Vein endothelial cell (primary cell): ENCODE measurements around a stretch of chr1.

- CAGE, long polyA plus RNA = no peak
Measured at GRCh38 chr1:179153929-179154779, 72.3 kb downstream of the TOR3A start.

DNA sequence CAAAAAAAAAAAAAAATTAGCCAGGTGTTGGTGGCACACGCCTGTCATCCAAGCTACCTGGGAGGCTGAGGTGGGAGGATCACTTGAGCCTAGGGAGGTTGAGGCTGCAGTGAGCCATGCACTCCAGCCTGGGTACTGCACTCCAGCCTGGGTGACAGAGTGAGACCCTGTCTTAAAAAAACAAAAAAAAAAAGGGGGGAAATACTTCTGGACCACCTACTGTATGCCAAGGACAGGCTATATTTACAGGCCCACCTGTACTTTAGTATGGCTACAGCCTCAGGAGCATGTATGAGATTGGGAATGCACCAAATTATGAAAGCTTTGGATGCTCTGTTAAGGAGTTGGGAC is 49.6 kb downstream of the ABL2 start:
- CAGE, long polyA plus RNA = no peak

- CAGE, long polyA plus RNA = no peak
Measured at GRCh38 chr1:179190756-179191435, 38.6 kb downstream of the ABL2 start.

DNA sequence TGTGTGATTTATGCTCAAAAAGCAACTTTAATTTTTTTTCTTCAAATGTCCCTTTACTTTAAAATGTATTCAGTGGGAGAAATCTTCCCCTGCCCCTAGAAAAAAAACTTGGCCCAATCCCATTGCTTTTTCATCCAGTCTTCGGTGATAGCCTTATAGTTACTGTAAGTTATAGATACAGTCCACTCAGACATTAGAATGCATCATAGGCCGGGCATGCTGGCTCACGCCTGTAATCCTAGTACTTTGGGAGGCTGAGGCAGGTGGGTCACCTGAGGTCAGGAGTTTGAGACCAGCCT is 61.9 kb downstream of the FAM163A start:
- CAGE, long polyA plus RNA = no peak

- CAGE, long polyA plus RNA = no peak
Measured at GRCh38 chr1:179883623-179884424, 1.7 kb downstream of the TOR1AIP1 start.

DNA sequence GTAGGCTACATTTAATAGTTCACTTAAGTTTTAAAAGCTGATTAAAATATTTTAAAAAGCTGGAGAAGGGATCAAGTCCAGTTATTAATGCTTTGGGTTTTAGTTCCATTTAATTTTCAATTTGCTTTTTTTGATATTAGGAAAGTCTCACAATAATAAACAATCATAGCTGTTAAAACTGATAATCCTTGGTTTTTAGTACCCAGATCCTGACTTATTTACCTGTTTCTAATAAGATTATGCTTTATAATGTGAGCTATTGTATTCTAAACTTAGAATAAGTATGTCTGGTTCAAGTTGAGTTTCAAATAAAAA is 3.3 kb downstream of the TOR1AIP1 start:
- CAGE, long polyA plus RNA = no peak

- CAGE, long polyA plus RNA = no peak
Measured at GRCh38 chr1:179951799-179952184, 2.8 kb upstream of the CEP350 start.

DNA sequence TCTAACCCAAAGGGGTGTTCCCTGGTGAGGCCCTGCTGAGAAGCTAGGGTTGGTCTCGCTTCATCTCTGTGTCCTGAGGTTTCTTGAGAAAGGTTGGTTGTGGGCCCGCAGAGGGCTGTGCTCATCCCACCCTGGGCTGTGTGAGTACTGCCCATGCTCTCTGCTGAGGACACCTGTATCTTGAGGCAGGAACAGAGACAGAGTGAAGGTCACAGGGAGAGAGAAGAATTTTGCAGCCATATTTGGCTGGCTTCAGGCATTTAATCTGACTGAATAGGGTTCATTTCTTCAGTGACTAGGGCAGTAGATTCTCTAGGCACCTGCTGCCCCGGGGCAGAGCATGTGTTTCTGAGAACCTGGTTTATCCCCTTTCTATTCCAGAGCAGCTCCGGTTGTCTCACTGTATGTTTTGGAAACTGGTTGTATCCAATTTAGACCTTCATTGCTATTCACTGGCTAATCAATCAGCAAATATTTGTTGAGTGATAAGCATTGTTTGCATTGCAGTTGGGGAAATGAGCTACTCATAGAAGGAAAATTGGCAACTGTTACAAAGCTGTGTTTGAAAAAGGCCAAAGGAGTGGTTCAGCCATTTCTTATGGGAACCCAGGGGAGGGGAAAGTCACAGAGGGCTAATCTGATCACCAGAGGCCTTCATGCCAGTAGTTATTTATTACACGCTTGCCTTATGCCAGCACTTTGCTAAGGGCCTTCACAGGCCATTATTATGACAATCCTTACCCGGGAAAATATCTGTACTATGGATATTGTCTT is 2.8 kb downstream of the QSOX1 start:
- CAGE, long polyA plus RNA = no peak

- CAGE, long polyA plus RNA = no peak
Measured at GRCh38 chr1:180177437-180177887, 22.8 kb downstream of the QSOX1 start.

- CAGE, long polyA plus RNA = no peak
Measured at GRCh38 chr1:180192531-180192946, 37.5 kb upstream of the LHX4 start.

GRCh38 chr1:180194036-180194431 is 36.0 kb upstream of the LHX4 start:
- CAGE, long polyA plus RNA = no peak

DNA sequence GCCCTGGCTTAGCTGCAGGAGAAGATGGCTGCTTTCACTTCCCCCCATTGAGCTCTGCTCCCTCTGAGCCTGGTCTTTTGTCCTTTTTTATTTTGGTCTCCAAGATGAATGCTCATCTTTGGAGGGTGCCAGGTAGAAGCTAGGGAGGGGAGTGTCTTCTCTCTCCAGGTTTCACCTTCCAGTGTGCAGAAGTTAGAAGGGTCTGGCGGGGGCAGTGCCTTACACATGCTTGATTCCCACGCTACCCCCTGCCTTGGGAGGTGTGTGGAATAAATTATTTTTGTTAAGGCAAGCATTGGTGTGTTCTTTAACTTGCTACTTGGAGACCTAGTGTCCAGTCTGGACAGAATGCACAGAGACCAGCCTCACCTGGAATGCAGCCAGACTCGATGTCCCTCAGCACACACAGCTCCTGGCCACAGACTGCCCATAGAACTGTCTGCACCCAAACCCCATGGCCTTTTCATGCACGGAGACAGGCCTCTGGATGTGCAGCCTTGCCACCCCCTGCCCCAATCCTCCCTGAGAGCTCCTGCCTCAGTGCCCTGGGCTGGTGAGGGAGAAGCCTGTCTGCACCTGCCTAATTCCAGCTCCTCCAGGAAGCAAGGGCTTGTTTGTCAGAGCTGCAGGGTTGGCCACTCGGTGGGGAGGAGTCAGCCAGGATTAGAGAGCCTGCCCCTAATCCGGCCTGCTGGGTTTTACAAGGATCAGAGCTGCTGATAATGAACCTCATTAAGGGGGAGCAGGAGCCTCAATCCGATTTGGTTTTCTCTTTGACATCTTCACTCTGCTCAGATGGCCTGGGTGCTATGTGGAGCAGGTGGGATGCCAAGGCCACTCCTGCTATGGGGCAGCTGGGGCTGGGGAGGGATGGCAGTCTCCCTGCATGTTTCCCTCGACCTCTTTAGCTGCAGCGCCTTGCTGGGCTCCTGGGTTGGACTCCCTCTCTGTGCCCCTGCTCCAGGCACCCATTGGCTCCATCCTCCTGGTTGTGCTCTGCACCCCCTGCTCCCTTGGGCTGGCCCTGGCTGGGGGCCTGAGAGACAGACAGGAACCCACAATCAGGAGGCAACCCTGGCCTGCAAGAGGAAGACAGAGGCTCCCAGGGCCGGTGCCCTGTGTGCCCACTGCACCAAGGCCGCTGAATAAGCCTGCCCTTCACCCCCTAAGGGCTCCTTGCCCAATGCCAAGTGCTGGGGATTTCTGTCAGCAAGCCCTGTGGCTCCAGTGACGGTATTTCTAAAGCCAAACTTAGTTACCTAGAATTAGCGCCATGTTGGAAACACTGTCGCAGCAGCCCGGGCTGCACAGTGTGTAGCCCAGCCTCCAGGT is 31.9 kb upstream of the LHX4 start:
- CAGE, long polyA plus RNA = no peak

DNA sequence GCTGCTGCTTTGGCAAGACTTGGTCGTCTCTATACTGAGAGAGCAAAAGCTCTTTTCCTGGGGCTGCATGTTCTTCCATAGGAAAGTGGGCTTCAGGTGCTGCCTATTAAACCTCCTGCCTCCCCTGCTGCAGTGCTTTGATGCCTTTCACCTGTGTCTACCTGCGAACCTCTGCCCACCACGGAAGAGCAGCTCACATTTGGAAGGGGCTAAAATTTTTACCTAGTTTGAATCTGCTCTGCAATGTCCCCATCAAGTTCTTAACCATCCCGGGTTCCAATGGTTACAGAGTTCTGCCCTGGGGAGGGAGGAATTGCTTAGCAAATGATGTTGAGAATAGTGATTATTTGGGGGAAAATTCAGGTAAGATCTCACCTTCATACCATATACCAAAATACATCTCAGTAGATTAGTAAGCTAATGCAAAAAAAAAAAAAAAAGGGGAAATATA is 27.8 kb upstream of the LHX4 start:
- CAGE, long polyA plus RNA = no peak

DNA sequence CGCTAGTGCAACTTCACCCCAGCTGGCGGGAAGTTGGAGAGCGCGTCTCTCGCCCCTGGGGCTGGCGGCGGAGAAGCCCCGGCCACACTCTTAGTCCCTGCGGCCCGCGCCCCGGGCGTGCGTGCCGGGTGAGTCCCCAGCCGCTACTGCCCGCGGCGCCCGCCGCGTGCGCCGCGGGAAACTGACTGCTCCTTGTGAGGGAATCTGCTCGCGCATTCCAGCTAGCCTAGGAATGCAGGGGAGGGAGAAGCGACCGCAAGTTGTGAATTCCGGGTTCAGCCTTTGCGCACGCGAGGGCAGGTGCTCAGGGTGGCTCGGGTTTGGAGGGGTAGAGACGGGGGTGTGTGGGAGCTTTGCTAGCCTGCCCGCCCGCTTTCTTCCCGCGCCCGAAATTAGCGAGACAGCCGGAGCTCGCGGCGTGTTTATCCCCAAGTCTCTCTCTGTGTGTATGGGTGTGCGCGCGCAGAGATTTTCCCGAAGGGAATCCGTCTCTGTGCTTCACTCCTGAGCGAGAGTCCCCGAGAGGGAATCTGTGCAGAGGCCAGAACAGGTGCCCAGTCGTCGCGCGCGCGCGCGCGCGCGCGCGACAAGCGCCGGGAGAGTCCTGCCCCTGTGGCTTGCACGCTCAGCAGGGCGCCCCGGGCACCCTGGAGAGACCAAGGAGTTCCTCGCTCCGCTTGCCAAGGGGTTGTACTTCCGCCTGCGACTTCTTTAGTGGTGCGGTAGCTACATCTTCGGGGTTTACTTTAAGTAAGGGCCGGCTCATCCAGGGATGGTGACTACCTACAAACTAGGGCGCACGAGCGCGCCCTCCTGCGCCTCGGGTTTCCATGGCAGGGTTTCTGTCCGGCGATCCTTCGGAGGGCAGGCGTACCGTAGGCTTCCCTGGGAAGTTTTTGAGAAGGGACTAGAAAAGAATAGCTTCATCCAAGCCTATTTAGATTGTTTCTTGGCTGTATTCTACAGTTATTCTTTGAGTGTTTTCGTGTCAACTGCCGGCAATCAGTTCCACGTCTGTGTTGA is 1.2 kb downstream of the LHX4 start:
- CAGE, long polyA plus RNA = no peak

GRCh38 chr1:180547022-180547329 is 44.6 kb upstream of the ACBD6 start:
- CAGE, long polyA plus RNA = no peak

DNA sequence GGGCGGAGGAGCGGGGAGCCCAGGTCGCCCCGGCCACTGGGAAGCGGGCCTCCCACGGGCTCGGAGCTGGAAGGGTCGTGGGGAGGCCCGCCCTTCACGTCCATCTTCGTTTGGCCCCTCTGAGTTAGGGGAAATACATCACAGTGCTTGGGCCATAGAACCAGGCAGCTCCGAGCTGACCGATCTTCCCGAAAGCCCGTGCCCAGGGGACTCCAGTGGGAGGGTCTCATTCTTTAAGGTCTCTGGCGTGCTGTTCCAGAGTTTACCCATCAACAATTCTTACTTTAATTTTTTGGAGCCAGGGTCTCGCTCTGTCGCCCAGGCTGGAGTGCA is 617 bp downstream of the KIAA1614 start:
- CAGE, long polyA plus RNA = no peak

DNA sequence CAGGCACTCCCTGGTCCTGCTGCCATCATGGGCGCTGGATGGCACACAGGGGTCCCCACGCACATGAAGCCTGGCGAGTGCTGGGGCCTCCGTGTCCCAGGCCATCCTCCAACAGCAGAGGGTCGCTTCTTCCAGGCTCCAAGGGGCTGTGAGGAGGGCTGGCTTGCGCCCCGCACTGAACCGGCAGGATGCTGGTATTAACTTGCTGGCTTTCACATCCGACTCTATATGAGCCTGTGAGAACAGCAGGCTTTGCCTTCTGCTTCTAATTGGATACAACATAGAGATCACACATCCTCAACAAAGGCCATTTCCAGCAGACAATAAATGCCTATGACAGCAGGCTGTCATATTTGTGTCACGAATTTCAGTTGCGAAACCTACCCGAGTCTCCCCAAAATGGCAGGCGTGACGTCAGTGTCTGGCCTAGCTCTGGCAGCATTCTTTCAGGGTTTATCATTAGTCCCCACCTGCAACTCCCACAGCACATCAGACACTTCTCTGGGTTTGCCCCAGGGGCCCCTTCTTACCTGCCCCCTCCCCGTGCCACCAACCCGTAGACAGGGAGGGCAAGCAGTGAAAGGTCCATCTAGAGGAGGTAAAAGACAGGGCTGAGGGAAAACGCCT is 35.5 kb downstream of the KIAA1614 start:
- CAGE, long polyA plus RNA = no peak

DNA sequence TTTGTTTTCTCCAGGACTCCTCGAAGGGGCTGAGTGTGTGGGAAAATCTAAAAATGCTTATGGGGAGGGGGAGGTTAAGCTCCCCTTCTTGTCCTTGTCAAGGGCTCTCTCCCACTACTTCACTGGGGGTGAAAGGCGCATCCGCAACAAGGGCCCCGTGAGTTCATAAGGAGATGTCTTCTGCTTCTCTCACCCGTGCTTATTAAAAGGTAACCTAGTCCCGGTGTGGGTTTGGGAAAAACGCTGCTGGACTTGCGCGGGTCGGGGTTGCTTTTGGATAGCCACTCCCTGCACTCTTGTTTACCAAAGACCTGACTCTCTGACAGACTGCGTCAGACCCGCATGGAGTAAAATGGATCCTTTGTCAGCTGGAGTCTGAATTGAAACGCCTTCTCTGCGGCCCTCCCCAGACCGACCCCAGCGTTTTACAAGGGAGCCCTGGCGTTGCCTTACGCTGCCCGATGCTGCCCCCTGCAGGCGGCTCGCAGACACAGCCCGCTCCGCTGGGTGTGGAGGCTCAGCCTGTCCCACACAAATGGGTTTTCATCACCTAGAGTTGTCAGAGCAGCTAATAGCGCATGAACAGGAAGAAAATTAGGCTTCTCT is 53.8 kb downstream of the IER5 start:
- CAGE, long polyA plus RNA = no peak

GRCh38 chr1:181161306-181161867 is 72.9 kb downstream of the IER5 start:
- CAGE, long polyA plus RNA = no peak

DNA sequence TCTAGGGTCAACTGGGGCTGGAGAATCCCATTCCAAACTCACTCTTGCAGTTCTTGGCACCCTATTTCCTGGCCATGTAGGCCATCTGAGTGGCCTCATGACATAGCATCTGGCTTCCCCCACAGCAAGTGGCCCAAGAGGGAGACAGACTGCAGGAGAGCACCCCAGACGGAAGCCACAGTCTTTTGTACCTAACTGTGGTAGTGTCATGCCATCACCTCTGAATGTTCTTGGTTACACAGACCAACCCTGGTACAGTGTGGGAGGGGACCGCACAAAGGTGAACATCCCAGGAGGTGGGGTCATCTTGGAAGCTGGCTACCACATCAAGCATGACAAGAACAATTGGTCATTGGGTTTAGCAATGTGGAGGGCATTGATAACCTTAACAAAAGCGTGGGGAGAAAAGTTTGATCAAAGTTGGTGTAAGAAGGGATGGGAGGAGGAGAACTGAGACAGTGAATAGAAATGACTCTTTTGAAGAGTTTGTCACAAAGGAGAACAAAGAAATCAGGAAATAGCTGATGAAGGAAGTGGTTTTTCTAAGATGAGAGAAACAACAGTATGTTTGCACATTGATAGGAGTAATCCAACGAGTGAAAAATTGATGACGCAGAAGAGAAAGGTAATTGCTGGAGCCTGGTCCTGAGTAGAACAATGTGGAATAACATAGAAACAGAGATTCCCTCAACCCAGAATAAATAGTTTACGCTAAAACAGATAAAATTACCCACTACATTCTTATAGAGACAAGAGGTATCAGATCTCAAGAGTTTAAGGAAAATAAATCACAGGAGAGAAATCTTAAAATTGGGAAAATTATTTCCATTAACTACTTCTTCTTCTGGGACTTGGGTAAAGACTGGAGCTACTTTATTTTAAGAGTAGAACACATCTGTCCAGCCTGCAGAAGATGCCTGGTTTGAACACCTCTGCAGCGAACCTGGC is 87.0 kb upstream of the CACNA1E start:
- CAGE, long polyA plus RNA = no peak